Colonic mucosa (tissue), 1 donor: Measurements from ENCODE around the genes DRD4, RPLP2 and TSPAN4.

DNA sequence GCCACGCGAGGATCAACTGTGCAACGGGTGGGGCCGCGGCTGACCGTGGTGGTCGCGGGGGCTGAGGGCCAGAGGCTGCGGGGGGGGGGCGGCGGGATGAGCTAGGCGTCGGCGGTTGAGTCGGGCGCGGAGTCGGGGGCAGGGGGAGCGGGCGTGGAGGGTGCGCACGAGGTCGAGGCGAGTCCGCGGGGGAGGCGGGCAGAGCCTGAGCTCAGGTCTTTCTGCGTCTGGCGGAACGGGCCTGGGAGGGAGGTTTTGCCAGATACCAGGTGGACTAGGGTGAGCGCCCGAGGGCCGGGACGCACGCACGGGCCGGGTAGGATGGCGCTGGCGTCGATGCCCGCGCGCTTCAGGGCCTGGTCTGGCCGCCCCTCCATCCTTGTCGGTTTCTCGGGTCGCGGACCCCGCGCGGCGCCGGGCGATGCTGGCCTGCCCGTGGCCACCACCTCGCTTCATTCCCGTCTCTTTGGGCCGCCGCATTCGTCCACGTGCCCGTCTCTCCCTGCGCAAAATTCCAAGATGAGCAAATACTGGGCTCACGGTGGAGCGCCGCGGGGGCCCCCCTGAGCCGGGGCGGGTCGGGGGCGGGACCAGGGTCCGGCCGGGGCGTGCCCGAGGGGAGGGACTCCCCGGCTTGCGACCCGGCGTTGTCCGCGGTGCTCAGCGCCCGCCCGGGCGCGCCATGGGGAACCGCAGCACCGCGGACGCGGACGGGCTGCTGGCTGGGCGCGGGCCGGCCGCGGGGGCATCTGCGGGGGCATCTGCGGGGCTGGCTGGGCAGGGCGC lies at the start of gene DRD4:
TSS of gene DRD4 (plus strand) at position 647 of the 786 bp plus-strand sequence.
- PRO-cap: no peak

- PRO-cap: bidirectional peak, plus-strand start at chr11:703051, minus-strand start at chr11:703024
These were observed 3.3 kb upstream of the EPS8L2 start for GRCh38 chr11:702717-703223.

GRCh38 chr11:790998-791519 lies 1.2 kb upstream of the CEND1 start:
- PRO-cap: no peak

GRCh38 chr11:808941-810054 lies at the start of gene RPLP2:
Gene RPLP2 (plus strand): TSS chr11:809967.
- PRO-cap: bidirectional peak, plus-strand start at chr11:809595, minus-strand start at chr11:809501; bidirectional peak, plus-strand start at chr11:809968, minus-strand start at chr11:809785

DNA sequence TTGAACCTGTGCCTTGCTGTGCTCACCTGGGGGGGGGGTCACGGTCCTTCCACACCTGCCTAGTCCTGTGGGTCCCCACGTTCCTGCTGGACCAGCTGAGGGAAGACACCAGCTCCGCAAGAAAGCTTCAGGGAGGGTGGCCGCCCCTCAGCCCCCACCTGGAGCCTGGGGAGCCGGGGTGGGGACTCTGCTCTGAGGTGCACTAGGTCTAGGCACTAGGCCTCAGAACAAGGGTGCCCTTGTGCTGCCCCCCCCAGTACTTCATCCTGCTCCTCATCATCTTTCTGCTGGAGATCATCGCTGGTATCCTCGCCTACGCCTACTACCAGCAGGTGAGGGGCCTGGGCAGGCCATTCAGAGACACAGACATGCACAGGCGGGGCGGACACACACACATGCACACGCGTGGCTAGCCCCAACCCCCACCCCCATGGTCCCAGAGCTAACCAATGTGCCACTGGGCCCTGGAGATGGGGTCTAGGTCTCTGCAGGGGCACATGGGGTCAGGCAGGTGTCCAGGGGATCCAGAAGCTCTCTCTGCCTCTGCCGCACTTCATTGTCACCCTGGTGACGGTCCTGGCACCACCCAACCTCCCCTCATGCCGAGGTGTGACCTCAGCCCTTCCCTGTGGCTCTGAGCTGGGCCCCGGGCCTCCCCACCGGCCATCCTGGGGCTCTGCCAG lies 3.9 kb downstream of the CD151 start:
- PRO-cap: no peak

DNA sequence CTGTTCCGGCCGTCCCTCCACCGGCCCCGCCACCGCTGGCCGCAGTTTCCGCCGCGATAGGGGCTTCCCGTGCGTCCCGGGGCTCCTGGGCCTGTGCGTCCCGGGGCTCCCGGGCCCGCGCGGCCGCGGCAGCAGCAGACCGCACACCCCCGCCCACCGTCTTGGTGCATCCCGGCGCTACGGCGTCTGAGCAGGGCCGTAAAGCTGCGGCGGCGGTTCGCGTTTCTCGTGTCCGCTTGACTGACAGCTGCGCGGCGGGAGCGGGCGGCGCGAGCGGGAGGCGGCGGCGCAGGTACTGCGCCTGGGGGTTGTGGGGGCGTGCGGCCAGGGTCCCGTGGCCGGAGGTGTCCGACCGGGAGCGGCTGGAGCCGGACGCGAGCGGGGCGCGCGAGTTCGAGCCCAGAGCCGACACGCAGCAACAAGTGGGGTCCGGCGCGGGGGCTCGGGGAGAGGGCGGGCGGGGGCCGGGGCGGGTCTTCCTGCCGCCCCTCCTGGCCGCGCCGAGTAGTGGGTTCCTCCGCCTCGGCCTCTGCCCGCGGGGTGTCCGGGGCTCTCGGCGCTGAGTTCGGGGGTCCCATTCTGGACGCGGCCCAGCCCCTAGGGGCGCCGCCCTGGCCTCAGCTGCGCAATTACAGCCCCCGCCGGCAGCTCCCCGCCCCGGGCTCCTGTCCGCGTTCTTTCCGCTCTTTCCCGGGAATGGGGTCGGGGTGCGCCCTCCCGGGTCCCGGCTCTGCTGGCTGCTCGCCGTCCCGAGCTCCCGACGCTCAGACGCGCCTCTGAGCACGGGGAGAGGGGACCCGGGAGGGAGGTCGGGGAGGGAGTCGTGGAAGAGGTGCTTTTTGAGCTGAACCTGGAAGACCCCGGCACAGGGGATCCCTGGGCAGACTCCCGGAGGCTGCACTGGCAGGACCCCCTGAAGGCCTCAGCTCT lies at the start of gene TSPAN4:
TSS of gene TSPAN4 (plus strand) at position 229 of the 930 bp plus-strand sequence.
- PRO-cap: bidirectional peak, plus-strand start at position 246 of the sequence, minus-strand start outside the sequence

DNA sequence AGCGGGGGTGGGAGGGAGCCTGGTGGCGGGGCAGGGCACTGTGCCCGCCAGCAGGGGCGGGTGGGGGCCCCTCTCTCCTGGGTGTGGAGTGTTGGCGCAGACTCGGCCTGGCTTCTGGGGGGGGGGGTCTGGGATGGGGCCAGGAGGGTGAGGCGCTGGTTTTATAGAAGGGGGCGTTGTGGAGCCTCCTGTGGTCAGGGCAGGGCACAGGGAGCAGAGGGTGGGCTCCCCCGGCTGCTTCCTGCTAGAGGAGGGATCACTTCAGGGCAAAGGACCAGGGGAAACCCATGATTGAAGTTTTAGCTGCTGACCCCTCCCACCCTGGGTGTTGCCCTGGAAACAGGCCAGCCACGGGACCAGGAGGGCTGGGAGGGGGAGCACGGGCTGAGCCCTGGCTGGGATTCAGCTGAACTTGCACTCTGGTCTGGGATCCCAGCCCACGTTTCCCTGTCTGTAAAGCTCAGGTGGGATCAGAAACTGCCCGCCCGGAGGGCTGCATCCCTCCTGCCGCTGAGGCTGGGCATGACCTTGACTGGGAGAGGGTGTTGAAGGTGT lies 2.0 kb downstream of the TSPAN4 start:
- PRO-cap: bidirectional peak, plus-strand start at position 415 of the sequence, minus-strand start at position 243 of the sequence

- PRO-cap: no peak
These were observed 19.8 kb downstream of the TSPAN4 start for GRCh38 chr11:862470-862913.

- PRO-cap: unidirectional peak, minus-strand start at chr11:914818
These were observed 4.2 kb upstream of the CHID1 start for GRCh38 chr11:914609-915490.

- PRO-cap: no peak
These were observed 44.7 kb downstream of the AP2A2 start for GRCh38 chr11:970258-970867.

DNA sequence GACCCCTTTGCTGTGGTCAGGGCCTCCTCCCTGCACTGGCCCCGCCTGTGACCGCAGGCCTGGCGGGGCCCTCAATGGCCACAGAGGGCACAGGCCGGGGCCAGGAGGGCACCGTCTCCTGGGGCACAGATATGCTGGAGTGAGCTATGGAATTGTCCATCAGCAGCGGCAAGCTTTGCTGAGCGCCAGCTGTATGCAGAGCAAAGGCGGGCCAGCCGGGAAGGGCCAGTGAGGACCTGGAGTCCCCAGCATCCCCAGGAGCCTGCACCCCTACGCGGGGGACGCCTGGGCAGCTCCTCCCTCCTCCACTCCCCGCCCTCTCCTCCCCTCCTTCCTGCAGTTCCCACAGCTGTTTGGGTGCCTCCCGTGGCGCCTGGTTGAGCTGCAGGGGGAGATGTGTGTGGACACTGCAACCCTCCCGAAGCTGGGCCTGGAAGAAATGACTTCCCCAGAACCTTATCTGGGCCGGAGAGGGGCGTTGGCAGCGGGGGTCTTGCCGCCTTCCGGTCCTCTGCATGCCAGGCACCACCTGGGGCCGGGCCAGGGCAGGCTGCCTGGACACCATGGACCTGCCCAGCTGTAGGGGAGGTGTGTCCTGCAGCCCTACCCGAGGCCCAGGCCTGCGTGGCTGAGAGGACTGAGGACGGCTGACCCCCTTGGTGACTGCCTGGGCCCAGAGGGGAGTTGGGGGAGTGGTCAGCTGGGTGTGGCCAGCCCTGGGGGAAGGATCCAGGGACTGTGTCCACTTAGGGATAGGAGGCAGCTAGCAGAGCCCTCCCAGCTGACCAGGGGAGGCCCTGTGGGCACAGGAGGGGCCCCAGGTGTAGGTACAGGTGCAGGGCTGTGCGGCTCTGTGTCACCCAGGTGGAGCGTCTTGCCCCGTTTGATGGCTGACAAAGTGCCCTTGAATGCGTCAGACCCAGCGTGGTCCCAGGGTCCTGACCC lies 16.7 kb upstream of the MUC6 start:
- PRO-cap: bidirectional peak, plus-strand start at position 617 of the sequence, minus-strand start at position 649 of the sequence

DNA sequence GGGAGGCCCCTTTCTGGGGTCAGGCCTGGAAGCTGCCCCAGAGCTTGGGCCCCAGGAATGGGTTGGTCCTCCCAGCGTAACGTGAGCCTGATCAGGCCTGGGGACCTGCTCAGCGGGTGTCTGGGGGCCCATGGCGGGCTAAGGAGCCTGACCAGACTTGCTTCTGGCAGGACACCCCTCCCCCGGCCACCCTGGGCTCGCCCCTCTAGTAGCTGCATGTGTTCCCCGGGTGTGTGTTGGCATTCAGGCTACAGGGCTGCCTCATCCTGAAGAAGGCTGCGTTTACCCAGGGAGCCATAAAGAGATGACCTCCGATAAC lies 37.8 kb upstream of the MUC6 start:
- PRO-cap: bidirectional peak, plus-strand start outside the sequence, minus-strand start at position 245 of the sequence

DNA sequence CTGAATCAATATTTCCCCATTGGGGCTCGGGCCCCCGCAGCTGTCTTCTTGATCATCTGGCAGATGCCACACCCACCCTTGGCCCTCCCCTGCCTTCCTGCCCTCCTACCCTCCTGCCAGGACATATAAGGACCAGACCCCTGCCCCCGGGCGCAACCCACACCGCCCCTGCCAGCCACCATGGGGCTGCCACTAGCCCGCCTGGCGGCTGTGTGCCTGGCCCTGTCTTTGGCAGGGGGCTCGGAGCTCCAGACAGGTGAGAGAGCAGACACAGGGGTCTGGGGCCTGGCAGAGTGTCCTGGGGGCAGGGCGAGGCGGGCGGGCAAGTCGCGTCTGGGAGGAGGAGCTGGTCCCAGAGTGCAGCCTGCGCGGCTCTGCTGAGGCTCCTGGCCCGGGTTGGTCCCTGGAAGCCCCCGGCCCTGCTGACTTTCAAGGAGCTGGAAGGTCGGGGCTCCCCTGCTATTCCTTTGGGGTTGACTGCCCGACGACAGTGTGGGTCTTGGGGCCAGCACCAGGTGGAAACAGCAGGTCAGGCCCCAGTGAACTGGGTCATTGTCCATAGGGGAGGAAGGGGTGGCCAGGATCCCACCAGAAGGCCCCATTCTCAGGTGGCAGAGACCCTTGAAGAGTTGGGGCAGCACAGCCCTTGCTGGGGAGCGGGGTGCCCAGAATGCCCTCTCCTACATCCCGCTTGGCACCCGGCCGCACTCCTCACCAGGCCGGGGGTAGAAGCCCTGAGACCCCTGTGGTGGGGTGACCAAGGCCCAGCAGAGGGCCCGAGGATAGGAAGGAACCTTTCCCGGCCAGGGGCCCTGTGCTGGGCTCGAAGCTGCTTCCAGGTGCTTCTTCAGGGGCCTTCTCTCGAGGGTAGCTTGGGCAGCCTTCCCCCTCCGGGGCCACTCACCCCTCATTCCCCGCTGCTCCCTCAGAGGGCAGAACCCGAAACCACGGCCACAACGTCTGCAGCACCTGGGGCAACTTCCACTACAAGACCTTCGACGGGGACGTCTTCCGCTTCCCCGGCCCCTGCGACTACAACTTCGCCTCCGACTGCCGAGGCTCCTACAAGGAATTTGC lies 38.5 kb upstream of the MUC6 start:
- PRO-cap: bidirectional peak, plus-strand start at position 155 of the sequence, minus-strand start outside the sequence; unidirectional peak, plus-strand start at position 487 of the sequence; unidirectional peak, plus-strand start at position 621 of the sequence; unidirectional peak, plus-strand start at position 645 of the sequence; unidirectional peak, plus-strand start at position 776 of the sequence; unidirectional peak, plus-strand start at position 959 of the sequence

DNA sequence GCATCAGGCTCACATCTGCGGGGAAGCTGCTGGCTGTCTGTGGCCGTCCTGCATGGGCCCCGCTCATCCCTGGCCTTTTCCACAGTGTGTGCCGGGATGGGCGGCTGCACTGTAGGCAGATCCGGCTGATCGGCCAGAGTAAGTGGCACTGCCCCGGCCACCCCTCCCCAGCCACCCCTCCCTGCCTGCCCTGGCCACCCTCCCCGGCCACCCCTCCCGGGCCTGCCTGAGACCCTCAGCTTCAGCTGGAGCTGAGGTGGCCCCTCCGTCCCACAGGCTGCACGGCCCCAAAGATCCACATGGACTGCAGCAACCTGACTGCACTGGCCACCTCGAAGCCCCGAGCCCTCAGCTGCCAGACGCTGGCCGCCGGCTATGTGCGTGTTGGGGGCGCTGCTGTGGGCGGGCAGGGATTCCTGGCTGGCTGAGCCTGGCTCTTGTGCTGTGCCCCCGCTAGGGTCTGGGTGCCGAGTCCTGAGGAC lies 49.0 kb upstream of the MUC6 start:
- PRO-cap: no peak

DNA sequence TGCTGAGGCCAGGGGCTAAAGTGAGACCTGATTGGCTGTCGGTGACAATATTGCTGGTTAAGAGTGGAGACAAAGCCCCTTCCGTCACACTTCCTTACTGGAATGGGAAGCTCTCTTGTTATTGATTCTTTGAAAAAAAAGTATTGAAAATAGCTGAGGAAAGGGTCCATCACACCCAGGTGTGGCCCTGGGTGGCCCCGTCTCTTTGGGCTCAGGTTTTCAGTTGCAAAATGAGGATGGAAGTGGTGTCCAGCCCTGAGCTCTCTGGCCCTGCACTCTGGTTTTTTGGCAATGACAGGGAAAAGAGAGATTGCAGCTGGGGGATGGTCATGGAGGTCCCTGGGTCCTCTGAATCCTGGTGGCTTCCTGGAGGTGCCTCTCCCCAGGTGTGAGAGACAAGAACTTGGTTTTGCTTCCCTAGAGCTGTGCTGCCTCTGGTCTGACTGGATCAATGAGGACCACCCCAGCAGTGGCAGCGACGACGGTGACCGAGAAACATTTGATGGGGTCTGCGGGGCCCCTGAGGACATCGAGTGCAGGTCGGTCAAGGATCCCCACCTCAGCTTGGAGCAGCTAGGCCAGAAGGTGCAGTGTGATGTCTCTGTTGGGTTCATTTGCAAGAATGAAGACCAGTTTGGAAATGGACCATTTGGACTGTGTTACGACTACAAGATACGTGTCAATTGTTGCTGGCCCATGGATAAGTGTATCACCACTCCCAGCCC lies 57.4 kb upstream of the MUC6 start:
- PRO-cap: unidirectional peak, plus-strand start at position 150 of the sequence; unidirectional peak, plus-strand start at position 307 of the sequence

DNA sequence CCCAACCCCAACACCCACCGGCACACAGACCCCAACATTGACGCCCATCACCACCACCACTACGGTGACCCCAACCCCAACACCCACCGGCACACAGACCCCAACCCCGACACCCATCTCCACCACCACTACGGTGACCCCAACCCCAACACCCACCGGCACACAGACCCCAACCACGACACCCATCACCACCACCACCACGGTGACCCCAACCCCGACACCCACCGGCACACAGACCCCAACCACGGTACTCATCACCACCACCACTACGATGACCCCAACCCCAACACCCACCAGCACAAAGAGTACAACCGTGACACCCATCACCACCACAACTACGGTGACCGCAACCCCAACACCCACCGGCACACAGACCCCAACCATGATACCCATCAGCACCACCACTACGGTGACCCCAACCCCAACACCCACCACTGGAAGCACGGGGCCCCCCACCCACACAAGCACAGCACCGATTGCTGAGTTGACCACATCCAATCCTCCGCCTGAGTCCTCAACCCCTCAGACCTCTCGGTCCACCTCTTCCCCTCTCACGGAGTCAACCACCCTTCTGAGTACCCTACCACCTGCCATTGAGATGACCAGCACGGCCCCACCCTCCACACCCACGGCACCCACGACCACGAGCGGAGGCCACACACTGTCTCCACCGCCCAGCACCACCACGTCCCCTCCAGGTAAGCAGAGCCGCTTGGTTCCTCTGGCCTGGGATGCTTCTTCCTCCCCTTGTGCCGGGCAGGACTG lies 58.2 kb upstream of the MUC5AC start:
- PRO-cap: unidirectional peak, plus-strand start at position 304 of the sequence

GRCh38 chr11:1108304-1108808 lies 49.4 kb upstream of the MUC5AC start:
- PRO-cap: no peak

- PRO-cap: no peak
These were observed 17.8 kb upstream of the MUC5B start for GRCh38 chr11:1205003-1205506.

DNA sequence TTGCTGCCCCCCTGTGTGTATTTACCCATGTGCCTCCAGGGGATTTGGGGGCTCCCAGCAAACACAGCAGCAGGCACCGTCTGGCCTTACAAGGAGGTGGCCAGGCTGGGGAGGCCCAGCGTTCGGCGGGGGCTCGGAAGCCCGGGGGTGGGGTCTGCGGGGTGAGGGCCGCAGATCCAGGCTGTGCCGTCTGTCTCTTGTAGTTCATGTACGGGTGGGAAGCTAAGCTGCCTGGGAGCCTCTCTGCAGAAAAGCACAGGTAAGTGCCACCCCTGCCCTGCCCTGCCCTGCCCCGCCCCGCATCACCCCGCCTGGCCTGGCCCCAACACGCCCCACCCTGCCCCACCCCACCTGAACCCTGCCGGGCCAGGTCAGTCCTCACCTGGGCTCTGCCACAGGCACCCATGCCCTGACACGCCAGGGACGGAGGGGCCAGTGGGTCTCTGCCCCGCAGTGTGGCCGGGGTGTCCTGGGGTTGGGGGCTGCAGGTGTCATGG lies 10.8 kb downstream of the MUC5B start:
- PRO-cap: no peak

GRCh38 chr11:1336732-1337182 lies 27.3 kb upstream of the TOLLIP start:
- PRO-cap: no peak